Endothelial cell of umbilical vein (primary cell): Measurements from ENCODE around the gene C13orf46.

DNA sequence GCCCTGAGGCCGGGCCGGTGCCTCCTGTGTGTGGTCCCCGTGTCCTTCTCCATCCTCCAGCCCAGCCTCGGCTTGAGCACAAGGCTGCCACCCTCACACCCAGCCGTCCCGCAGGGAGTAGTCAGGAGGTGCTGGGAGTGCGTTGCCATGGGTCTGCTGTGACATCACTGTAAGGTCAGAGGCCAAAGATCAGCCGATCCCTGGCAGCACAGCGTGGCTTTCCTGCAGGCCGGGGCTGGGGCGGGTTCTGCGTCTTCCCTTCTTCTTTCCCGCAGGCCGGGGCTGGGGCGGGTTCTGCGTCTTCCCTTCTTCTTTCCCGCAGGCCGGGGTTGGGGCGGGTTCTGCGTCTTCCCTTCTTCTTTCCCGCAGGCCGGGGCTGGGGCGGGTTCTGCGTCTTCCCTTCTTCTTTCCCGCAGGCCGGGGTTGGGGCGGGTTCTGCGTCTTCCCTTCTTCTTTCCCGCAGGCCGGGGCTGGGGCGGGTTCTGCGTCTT lies at the start of gene C13orf46:
Gene C13orf46 (minus strand): TSS at position 132 of the 491 bp plus-strand sequence.
- PRO-cap, result no peak
CAGE:
- cytosol, long polyA minus RNA, result no peak
- cytosol, long polyA plus RNA, result no peak
- long polyA plus RNA, result no peak
- nucleus, long polyA minus RNA, result no peak
- nucleus, long polyA plus RNA, result no peak

GRCh38 chr13:113980946-113981969 lies 7.4 kb upstream of the C13orf46 start:
- PRO-cap, result no peak
CAGE:
- cytosol, long polyA minus RNA, result no peak
- cytosol, long polyA plus RNA, result no peak
- long polyA plus RNA, result no peak
- nucleus, long polyA minus RNA, result no peak
- nucleus, long polyA plus RNA, result no peak

GRCh38 chr13:113989135-113989907 lies 15.4 kb upstream of the C13orf46 start:
- PRO-cap, result no peak
CAGE:
- cytosol, long polyA minus RNA, result no peak
- cytosol, long polyA plus RNA, result no peak
- long polyA plus RNA, result no peak
- nucleus, long polyA minus RNA, result no peak
- nucleus, long polyA plus RNA, result no peak

GRCh38 chr13:114000139-114000649 lies 26.3 kb upstream of the C13orf46 start:
- PRO-cap, result no peak
CAGE:
- cytosol, long polyA minus RNA, result no peak
- cytosol, long polyA plus RNA, result no peak
- long polyA plus RNA, result no peak
- nucleus, long polyA minus RNA, result no peak
- nucleus, long polyA plus RNA, result no peak

DNA sequence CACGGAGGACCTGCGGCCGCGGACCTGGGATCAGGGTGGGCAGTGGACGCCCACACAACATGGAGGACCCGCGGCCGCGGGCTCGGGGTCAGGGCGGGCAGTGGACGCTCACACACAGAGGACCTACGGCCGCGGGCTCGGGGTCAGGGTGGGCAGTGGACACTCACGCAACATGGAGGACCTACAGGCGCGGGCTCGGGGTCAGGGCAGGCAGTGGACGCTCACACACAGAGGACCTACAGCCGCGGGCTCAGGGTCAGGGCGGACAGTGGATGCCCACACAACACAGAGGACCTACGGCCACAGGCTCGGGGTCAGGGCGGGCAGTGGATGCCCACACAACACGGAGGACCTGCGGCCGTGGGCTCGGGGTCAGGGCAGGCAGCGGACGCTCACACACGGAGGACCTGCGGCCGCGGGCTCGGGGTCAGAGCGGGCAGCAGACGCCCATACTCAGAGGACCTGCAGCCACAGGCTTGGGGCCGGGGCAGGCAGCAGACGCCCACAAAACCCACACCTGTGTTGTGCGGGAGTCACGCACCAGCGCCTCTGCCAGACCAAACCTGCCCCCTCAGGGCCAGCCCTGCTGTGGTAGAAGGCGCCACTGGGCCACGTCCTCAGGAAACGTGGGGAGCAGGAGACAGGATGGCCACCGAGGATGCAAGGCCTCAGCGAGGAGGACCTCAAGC lies 27.6 kb upstream of the C13orf46 start:
- PRO-cap, result no peak
CAGE:
- cytosol, long polyA minus RNA, result no peak
- cytosol, long polyA plus RNA, result no peak
- long polyA plus RNA, result no peak
- nucleus, long polyA minus RNA, result no peak
- nucleus, long polyA plus RNA, result no peak

GRCh38 chr13:114024379-114025112 lies 50.7 kb upstream of the C13orf46 start:
- PRO-cap, result no peak
CAGE:
- cytosol, long polyA minus RNA, result no peak
- cytosol, long polyA plus RNA, result no peak
- long polyA plus RNA, result no peak
- nucleus, long polyA minus RNA, result no peak
- nucleus, long polyA plus RNA, result no peak

DNA sequence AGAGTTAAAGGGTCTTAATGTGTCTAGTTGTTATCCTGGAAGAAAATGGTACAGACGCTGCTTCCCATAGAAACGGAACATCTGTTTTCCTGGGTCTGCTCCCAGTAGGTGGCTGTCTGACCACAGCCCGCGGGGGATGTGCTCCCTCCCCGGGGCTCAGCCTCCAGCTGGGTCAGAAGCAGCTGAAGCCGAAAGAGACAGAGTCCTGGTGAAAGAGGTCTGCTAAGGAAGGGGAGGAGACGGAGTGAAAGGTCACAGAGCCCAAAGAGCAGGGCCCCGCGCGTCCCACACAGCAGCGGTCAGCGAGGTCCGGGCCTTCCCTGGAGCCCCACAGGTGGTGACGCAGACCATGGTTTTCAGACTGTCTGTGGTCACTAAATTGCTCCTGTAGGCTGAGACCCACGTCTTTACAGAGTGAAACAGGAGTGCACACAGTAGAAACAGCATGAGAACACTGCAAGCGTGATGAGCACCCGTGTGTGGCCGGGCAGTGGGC lies 51.9 kb upstream of the C13orf46 start:
- PRO-cap, result no peak
CAGE:
- cytosol, long polyA minus RNA, result no peak
- cytosol, long polyA plus RNA, result no peak
- long polyA plus RNA, result no peak
- nucleus, long polyA minus RNA, result no peak
- nucleus, long polyA plus RNA, result no peak

DNA sequence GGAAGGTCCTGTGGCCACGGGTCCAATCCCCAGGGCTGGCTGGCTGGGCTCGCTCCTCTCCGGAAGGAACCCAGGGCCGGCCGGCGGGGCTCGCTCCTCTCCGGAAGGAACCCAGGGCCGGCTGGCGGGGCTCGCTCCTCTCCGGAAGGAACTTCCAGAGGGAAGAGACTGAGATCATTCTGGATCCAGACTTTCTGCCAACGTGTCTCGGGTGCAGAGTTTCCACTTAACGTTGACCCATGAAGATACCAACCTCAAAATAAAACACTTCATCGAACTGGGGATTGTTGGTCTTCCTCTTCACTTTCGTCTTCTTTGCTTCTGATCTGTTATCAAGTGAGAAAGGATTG lies 53.2 kb upstream of the C13orf46 start:
- PRO-cap, result unidirectional peak, plus-strand start at position 177 of the sequence
CAGE:
- cytosol, long polyA minus RNA, result no peak
- cytosol, long polyA plus RNA, result no peak
- long polyA plus RNA, result no peak
- nucleus, long polyA minus RNA, result no peak
- nucleus, long polyA plus RNA, result no peak

DNA sequence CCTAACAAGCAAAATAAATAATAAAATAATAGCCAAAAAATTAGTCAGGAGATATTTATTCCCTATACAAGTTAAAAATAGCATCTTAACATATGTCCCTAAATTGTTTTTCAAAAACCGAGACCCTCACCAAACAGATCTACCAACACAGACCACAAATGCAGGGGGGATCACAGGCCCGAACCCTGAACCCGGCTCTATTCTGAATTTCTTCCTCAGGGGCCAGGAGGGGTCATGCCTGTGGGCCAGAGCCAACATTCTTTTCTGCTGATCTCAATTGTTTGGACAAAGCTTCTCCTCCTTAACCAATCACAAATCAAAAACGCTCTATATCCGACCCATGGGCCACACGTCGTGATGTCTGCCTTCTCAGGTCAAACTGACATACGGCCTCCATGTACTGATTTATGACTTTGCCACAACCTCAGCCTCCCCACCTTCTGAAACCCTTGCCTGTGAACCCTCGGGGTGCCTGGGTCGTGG lies 58.2 kb upstream of the C13orf46 start:
- PRO-cap, result no peak
CAGE:
- cytosol, long polyA minus RNA, result no peak
- cytosol, long polyA plus RNA, result no peak
- long polyA plus RNA, result no peak
- nucleus, long polyA minus RNA, result no peak
- nucleus, long polyA plus RNA, result no peak

DNA sequence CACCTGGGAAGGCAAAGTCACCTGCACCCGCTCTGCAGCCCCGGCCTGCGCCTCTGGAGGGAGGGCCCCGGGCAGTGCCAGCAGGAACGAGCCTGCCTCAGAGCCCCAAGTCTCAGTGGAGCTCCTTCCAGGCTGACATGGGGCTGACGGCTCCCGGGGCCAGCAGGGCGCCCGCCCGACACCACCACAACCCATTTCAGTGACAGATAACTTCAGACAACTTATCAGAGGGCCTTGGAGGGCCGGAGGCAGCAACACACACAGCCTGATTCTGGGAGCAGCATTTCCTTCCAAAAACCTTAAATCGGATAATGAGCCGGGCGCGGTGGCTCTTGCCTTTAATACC lies 44.9 kb downstream of the RASA3 start:
- PRO-cap, result unidirectional peak, minus-strand start at position 127 of the sequence
CAGE:
- cytosol, long polyA minus RNA, result no peak
- cytosol, long polyA plus RNA, result no peak
- long polyA plus RNA, result no peak
- nucleus, long polyA minus RNA, result no peak
- nucleus, long polyA plus RNA, result no peak

DNA sequence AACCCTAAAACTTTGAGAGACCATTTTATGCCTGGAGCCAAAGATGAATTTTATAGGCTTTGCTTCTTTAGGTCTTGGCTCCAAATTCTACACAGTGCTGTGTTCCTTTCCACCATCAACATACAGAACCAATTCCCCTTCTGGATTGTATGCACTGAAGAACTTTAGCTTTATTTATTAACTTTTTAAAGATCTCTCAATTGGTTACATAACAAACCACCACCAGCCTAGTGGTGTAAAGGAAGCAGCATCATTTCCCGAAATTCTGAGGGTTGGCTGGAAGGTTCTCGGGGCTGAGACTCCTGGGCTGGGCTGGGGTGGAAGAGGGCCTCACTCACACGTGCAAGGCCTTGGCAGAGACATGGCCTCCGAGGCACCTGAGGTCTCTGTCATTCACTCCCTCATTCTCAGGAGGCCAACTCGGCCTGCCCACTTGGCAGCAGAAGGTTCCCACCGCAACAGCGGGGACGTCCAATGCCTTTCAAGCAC lies 18.5 kb upstream of the RASA3 start:
- PRO-cap, result no peak
CAGE:
- cytosol, long polyA minus RNA, result no peak
- cytosol, long polyA plus RNA, result no peak
- long polyA plus RNA, result no peak
- nucleus, long polyA minus RNA, result no peak
- nucleus, long polyA plus RNA, result no peak

GRCh38 chr13:114238629-114239193 lies 4.0 kb downstream of the CDC16 start:
- PRO-cap, result no peak
CAGE:
- cytosol, long polyA minus RNA, result no peak
- cytosol, long polyA plus RNA, result no peak
- long polyA plus RNA, result no peak
- nucleus, long polyA minus RNA, result no peak
- nucleus, long polyA plus RNA, result no peak

- PRO-cap, result no peak
CAGE:
- cytosol, long polyA minus RNA, result no peak
- cytosol, long polyA plus RNA, result no peak
- long polyA plus RNA, result no peak
- nucleus, long polyA minus RNA, result no peak
- nucleus, long polyA plus RNA, result no peak
Observed at GRCh38 chr13:114282716-114283129, 1.3 kb downstream of the UPF3A start.

DNA sequence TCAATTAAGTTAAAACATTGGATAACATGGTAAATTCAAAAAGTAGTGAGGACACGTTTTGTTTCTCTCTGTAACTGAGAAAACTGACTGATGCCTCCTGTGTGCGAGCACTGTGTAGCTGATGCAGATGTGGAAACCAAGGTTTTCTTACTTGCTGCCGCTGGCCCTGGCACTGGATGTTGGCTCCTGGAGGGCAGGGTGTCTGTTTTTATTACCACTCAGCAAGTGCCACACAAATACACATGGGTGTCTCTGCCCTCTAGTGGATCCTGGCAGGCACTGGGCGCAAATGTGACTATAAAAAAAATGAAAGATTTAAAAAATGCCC lies 25.4 kb downstream of the CHAMP1 start:
- PRO-cap, result no peak
CAGE:
- cytosol, long polyA minus RNA, result no peak
- cytosol, long polyA plus RNA, result no peak
- long polyA plus RNA, result no peak
- nucleus, long polyA minus RNA, result no peak
- nucleus, long polyA plus RNA, result no peak